ENCODE results near the gene ZNF142.

GRCh38 chr2:217935097-217935451, 67.7 kb downstream of the TNS1 start:
- RRBS, result no CpG with 5 or more reads among the region's 3 CpGs

DNA sequence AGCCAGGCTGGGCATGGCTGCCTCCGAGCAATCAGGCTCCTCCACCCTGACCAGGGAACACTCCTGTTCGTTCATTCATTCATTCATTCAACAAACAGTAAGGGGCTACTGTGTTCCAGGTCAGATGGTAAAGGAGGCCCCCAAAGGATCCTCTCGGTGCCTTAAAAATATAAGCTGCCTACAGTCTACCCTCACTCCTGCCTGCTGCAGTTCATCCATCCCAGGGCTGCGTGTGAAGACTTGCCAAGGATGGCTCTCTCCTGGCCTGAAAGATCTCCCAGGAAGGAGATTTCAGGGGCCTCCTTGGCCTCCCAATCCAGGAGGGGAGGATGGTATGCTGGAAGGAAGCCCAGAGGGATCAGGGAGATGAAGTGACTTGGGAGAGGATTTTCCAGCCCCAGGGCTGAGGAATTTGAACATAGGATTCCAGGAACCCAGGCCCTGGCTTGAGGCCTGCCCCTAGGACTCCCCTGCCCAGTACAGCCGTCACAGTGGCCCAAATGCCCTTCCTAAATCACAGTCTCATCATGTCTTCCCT, 66.6 kb downstream of the TNS1 start:
- RRBS, result no CpG with 5 or more reads among the region's 5 CpGs

DNA sequence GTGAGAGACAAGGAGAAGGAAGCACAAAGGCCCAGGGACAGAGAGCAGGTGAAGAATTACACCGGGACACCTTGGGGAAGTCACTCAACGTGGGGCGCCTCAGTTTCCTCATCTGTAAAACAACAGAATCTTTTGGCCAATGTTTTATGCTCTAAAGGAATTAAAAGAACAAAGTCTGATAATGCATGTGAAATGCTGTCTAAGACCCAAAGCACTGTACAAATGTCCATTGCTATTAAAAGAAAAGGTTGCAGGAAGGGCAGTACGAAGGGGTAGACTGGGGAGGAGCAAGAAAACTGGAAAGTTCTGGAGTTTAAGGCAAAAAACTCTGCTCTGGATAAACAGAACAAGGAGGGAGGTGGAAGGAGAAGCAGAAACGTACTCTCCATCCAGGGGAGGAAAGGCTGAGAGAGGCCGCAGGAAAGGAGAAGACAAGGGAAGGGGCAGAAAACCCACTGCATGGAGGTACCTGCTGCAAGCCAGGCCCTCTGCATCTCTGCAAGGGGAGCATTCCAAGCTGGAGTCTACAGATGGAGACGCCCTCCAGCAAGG, 25.8 kb downstream of the TNS1 start:
- RRBS, result no CpG with 5 or more reads among the region's 7 CpGs

GRCh38 chr2:218128881-218129483, 3.2 kb downstream of the CXCR2 start:
- RRBS, result no CpG with 5 or more reads among the region's 5 CpGs

- RRBS, result no CpG with 5 or more reads among the region's 6 CpGs
These were observed 16.9 kb upstream of the ARPC2 start for GRCh38 chr2:218200063-218200508.

- RRBS, result no CpG with 5 or more reads among the region's 6 CpGs
These were observed 383 bp upstream of the ARPC2 start for GRCh38 chr2:218216725-218216887.

- RRBS, result no CpG with 5 or more reads among the region's 4 CpGs
These were observed 7.8 kb downstream of the PNKD start for GRCh38 chr2:218278173-218278543.

DNA sequence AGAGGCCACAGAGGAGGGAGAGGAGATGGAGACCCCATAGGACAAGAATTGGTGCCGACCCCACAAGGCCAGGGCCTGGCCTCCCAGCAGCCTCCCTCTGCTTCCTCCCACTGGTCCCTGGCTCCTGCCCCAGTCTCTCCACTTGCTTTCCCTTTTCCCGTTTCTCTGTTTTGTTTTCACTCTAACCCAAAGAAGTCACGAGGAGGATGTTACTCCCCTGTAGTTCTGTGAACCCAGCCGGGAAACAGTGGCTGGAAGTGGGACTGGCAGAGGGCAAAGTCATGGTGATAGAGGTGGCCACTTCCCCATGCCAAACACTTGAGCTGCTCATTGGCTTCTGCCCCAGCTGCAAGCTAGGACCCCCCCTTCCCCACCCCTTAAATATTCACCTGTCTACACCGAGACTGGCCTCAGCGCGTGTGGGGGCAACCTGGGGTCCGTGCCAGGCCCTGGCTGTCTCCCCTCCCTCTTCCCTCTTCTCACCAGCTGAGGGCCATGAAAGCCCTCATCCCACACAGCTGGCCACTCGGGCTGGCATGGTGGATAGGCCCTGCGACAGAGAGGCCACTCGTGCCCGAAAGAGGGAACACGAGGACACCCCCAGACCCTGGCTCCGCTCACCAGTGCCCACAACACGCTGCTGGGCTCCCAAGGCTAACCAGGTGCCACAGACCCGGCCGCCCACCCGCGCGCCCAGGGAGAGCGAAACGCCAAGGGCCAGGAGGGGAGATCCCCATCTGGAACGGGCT, 548 bp downstream of the TMBIM1 start:
- RRBS, result 0% methylated on average over 1 of the region's 23 CpGs

DNA sequence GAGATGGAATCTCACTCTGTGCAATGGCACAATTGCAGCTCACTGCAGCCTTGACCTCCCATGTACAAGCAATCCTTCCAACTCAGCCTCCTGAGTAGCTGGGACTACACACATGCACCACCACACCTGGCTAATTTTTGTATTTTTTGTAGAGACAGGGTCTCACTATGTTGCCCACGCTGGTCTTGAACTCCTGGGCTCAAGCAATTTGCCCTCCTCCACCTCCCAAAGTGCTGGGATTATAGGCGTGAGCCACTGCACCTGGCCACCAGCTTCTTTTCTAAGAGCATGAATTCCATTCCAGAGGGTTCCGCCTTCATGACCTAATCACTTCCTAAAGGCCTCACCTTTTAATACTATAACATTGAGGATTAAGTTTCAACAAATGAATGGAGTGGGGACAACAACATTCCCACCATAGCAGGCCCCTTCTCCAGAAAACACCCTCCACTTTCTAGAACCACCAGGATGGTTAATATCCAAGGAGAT, 2.3 kb upstream of the TMBIM1 start:
- RRBS, result no CpG with 5 or more reads among the region's 3 CpGs

DNA sequence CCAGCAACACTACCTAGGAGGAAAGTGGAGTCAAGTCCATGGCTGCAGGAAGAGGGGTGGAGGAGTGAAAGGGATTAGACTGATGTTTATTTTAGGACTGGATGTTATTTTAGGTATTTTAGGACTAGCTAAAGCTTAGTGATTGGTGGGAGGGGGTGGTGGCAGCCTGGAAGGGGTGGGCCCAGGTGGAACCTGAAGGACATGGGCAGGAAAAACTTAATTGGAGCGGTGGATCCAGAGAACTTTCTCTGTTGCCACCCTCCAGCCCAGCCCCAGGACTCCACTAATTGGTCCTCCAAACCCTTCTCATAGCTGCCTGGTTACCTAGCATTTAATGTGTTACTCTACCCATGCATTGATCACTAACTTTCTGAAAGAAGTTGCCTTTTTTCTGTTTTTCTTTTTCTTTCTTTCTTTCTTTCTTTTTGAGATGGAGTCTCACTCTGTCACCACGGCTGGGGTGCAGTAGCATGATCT, 4.0 kb upstream of the TMBIM1 start:
- RRBS, result no CpG with 5 or more reads among the region's 2 CpGs

DNA sequence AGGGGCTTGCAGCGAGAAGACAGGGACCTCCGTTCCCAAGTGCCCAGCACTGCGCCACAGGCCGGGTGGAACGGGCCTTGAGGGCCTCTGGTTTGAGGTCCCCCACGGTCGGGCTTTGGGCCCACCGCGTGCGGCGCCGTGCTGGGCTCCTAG, 932 bp upstream of the CTDSP1 start:
- RRBS, result no CpG with 5 or more reads among the region's 12 CpGs

GRCh38 chr2:218399980-218400180, 212 bp downstream of the CTDSP1 start:
- RRBS, result 2% methylated on average over 7 of the region's 21 CpGs

- RRBS, result under 1% methylated on average over 23 of the region's 65 CpGs
These were observed 6.4 kb downstream of the CTDSP1 start for GRCh38 chr2:218405744-218406799.

DNA sequence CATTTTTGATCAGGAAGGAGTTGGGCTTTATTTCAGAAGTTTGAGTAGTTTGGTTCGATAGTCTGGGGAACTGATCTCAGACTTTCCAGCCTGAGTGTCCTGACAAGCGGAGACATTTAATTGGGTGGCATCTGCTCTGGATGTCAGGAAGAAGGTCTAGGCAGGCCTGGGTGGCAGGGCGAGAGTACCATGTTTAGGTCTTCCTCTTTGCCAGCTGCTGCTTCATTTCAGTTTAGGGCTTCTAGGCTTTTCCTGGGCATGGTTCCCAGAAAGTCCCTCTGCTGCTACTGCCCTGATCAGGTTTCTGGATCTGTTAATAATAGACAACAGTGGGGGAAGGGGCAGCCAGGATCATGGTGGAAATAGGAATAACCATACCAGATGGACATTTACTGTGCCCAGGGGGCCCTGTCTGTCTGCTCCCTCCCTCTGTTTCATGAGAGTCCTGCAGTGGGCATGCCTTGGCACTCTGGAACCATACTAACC, 2.3 kb upstream of the PLCD4 start:
- RRBS, result no CpG with 5 or more reads among the region's 3 CpGs

- RRBS, result 2% methylated on average over 21 of the region's 54 CpGs
These were observed at the start of gene ZNF142 for GRCh38 chr2:218659076-218659833. TSS of gene ZNF142 (minus strand) at chr2:218659623.

DNA sequence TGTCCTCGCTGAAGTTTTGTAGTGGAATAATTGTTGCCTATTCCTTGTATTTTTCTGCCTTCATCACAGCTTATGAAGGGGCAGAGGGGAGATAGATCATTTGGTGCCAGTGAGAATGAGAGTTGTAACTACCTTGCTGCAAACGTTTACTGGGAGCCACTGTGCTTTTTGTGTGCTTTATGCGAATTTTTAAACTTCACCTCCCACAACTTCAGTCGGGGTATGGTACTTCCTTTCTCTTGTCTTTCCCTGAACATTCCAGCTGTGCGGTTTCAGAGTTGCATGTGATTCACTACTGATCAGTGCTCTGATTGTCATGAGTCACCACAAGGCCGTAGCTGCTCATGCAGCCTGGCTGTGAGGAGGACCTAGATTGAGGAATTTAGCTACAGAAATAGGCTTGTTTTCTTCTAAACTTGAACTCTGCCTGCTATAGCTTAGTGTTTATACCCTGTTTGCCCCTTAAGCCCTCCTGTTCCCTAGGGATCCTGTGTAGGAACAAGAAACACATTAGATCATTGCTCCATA, 20.9 kb downstream of the TTLL4 start:
- RRBS, result no CpG with 5 or more reads among the region's 6 CpGs

GRCh38 chr2:218755745-218755917, 26.3 kb upstream of the CYP27A1 start:
- RRBS, result no CpG with 5 or more reads among the region's 2 CpGs

DNA sequence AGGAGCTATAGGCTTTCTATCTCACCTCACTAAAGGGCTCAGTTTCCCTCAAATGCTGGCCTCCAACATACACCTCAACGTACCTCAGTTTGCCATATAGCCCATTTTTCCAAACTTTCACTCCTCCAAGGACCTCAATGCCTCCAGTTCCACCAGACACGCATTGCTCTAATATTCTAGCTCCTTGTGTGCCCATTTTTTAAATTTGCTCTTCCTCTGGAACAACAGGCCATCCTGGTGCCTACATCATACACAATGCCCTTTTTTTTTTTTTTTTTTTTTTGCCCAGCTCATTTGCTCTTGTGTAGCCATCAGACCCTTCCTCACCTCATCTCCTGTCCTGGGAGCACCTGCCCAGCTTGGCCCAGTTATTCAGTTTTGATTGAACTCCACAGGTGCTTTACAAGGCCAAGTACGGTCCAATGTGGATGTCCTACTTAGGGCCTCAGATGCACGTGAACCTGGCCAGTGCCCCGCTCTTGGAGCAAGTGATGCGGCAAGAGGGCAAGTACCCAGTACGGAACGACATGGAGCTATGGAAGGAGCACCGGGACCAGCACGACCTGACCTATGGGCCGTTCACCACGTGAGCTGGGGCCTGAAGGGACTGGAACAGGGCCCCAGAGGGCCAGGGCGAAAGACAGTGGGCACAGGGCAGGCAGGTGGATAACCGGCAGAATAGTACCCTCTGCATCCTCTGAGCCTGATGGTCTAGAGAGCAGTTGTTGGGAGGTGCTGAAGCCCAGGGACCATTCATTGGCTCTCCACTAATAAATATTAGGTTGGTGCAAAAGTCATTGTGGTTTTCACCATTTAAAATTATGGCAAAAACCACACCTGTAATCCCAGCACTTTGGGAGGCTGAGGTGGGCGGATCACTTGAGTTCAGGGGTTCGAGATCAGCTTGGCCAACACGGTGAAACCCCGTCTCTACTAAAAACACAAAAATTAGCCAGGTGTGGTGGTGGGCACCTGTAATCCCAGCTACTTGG, 27.5 kb downstream of the CYP27A1 start:
- RRBS, result no CpG with 5 or more reads among the region's 18 CpGs

DNA sequence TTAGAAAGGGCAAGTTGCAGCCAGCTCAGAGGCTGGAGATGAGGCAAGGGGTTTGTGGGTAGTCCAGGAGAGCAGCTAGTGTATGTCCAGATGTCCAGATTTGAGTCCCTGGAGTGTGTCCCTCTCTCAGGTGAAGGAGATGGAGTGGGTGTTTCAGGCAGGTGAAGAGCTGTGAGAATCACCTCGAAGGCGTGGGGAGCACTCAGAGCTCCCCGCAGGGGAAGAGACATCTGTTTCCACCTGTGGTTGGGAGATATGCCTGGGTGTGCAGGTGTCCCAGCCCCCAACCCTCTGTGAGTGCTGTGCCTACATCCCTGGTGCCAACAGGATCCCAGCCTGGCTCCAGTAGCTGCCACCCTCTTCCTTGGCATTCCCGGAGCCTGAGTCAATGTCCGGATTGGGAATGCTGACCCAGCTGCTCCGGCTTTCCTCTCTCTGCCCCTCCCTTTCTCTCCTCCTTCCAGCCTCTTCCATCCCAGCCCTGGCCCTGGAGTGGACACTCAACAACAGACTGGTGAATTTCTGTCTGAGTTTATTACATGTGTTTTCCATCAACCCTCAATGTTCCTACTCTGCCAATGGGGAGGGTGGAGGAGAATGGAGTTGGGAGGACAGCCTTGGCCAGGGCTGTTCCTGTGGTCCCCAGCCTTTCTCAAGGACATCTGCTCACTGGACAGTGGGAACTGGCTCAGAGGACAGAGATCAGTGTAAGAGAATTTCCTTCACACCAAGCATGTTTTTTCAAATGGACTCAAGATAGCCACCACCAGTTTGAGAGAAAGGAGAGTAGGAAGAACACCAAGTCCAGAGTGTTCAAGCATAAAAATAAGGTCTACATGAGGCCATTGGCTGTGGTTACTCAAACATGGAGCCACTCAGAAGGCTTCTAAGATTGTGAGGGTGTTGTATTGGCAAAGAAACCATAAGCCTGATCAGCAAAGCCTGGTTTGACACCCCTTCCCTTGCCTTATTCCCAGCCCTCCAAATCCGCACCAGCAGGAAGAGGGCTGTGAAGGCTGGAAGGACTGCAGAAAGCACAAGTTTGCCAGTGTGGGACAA, 27.1 kb upstream of the WNT6 start:
- RRBS, result no CpG with 5 or more reads among the region's 7 CpGs